Measurements from ENCODE around the genes PCDHB13, PCDHGA8, PCDHGB5 and PCDHGA9.

DNA sequence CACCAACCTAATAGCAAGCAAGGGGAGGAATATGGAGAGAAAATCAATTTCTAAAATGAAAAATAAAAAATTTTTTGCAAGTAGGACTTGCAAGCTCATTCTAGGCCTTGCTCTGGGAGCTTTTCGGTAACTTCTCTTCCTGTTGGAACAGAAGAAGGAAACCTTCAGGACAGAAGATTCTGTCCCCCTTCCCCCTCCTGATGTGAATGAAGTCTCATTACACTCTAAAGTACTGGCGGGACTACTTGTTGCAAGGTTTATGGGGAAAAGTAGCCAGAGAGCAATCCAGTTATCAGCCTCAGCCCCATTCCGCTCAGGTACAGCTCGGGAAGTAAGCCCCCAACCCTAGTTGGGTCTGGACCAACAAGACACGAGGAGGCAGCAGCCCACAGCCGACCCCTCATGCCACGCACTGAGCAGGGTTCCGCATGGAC lies 559 bp upstream of the CYSTM1 start:
- RRBS, 2 experiments = no CpG with 5 or more reads among the region's 8 CpGs
CAGE:
- cytosol, long polyA minus RNA = no peak
- cytosol, long polyA plus RNA = no peak
- long polyA plus RNA = no peak
- nucleus, long polyA minus RNA = no peak
- nucleus, long polyA plus RNA = no peak

DNA sequence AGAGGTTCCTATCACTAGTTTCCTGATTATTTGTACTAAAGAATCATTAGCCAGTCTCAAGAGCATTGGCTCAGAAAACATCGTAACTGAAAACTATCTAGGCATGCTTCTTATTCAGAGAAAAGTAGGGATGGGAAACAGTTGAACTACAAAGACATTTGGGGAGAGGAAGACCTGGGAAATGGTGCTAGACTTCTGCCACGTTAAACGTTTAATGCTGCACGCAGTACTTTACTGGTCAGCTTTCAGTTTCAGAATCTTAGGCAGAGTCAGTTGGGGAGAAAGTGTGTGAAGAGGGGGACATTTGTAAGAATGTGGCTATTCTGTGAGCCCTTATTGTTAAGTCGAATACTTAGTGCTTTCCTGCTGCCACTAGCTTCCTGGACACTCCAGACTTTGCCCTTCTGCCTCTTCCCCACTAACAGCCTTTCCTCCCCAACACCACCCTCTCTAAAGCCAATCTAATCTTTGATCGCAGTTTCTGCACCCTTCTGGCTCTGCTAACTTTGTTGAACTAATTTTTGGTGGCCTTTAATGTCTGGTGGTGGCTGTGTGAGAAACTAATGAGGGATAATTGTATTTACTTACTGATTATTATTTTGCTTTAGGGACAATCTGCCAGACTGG lies 6.0 kb downstream of the CYSTM1 start:
- RRBS, 2 experiments = no CpG with 5 or more reads among the region's 6 CpGs
CAGE:
- cytosol, long polyA minus RNA = no peak
- cytosol, long polyA plus RNA = no peak
- long polyA plus RNA = no peak
- nucleus, long polyA minus RNA = start-site peak on the plus strand centred at position 237 of the sequence, 123 bp wide, 11 reads
- nucleus, long polyA plus RNA = no peak

DNA sequence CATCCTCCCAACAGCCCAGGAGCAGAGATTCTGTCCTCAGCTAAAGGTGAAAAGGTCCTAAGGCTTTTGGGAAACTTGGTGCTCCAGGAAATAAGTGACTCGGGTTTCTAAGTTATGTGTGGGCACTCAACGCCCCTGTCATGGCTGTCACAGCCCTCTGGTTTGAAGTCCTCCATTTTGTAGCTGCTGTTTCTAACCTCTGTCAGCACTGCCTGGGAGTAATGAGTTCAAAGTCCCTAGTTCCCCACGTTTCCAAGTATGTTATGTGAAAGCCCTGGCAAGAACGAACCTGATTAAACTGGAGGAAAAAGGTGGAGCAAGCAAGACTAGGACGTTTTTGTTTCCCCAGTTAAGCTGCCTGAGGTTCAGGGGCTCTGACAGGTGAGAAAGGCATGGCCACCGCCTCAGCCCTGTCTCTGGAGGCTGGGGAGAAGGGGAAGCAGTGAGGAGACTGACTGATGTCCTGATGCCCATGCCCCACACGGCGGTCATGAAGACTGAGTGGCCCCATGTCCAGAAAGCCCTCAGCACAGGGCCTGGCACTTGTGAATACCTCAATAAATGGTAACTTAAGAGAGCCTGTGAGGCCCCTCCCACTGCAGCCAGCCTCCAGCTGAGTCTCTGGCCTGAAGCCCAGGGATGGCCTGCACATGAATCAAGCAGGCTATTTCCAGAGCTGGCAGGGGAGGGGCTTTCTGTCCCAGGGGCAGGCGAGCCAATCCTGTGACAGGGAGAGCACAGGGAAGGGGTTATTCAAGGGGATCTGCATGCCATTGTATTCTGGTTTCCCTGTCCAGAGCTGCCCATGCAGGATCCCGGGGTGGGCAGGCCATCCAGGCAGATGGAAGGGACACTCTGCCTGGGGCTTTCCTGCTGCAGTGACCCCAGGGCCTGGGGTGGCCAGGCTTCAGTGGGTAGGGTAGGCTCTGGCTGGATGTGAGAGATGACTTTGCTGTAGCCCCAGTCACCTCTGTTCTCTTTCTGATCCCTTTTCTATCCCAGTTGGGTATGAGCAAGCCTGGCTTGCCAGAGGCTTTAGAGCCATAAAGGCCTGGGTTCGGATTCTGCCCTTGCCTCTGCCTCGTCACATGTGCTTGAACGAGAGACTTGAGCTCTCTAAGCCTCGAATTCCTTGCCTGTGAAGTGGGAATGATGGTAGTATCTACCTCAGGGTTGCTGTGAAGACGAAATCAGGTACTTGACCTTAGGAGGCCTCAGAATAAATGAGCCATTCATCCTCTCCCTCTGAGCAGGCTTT lies 61.6 kb downstream of the PFDN1 start:
- RRBS, 2 experiments = no CpG with 5 or more reads among the region's 15 CpGs
CAGE:
- cytosol, long polyA minus RNA = no peak
- cytosol, long polyA plus RNA = no peak
- long polyA plus RNA = no peak
- nucleus, long polyA minus RNA = no peak
- nucleus, long polyA plus RNA = no peak

DNA sequence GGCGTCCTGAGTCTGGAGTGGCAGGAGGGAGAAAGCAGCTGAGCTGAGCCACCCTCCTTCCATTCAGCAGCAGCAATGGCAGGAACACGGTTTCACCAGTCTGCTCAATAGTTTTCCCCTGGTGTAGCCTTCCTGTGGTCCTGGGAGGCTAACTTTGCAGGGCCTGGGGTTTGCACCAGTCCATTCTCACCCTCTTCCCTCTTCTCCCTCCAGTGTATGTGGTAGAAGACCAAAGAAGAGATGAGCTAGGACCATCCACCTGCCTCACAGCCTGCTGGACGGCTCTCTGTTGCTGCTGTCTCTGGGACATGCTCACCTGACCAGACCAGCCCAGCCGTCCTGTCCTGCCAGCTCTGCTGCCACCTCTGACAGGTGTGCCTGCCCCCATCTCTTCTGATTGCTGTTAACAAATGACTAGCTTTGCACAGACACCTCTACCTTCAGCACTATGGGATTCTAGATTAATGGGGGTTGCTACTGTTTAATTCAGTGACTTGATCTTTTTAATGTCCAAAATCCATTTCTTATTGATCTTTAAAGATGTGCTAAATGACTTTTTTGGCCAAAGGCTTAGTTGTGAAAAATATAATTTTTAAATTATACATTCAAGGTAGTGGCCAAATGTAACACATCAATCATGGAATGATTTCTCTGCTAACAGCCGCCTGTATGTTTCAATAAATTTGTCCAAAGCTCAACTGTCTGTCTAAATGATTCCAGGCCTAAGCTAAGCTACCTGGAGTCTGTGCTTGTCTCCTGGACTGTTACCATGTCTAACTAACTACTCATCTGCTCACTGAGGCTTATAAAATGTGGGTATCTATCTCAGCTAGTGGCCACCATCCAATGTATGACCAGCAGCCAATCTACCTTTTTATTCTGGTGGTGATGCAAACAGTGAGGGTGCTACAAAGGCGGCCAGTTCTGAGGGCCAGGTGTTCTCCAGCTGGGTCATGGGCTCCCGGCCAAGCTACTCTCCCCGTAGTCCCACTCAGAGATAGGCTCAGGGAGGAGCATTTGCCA lies 59.5 kb downstream of the PFDN1 start:
- RRBS, 2 experiments = no CpG with 5 or more reads among the region's 8 CpGs
CAGE:
- cytosol, long polyA minus RNA = no peak
- cytosol, long polyA plus RNA = no peak
- long polyA plus RNA = start-site peak on the plus strand centred at position 471 of the sequence, 8 bp wide, 626 and 693 reads in 2 replicates; start-site peak on the plus strand centred at position 608 of the sequence, 130 bp wide, 71 and 101 reads in 2 replicates
- nucleus, long polyA minus RNA = no peak
- nucleus, long polyA plus RNA = no peak

- RRBS, 2 experiments = no CpG with 5 or more reads among the region's 6 CpGs
CAGE:
- cytosol, long polyA minus RNA = no peak
- cytosol, long polyA plus RNA = no peak
- long polyA plus RNA = no peak
- nucleus, long polyA minus RNA = no peak
- nucleus, long polyA plus RNA = no peak
Measured at GRCh38 chr5:140344475-140345588, 1.6 kb downstream of the HBEGF start.

- RRBS, 2 experiments = no CpG with 5 or more reads among the region's 22 CpGs
CAGE:
- cytosol, long polyA minus RNA = no peak
- cytosol, long polyA plus RNA = no peak
- long polyA plus RNA = no peak
- nucleus, long polyA minus RNA = no peak
- nucleus, long polyA plus RNA = no peak
Measured at GRCh38 chr5:140363006-140363522, 3.1 kb downstream of the SLC4A9 start.

GRCh38 chr5:140435902-140436420 lies 34.3 kb downstream of the ANKHD1 start:
- RRBS, 2 experiments = no CpG with 5 or more reads among the region's 2 CpGs
CAGE:
- cytosol, long polyA minus RNA = start-site peak on the plus strand at chr5:140436101-140436247, 73 reads
- cytosol, long polyA plus RNA = no peak
- long polyA plus RNA = no peak
- nucleus, long polyA minus RNA = no peak
- nucleus, long polyA plus RNA = no peak

DNA sequence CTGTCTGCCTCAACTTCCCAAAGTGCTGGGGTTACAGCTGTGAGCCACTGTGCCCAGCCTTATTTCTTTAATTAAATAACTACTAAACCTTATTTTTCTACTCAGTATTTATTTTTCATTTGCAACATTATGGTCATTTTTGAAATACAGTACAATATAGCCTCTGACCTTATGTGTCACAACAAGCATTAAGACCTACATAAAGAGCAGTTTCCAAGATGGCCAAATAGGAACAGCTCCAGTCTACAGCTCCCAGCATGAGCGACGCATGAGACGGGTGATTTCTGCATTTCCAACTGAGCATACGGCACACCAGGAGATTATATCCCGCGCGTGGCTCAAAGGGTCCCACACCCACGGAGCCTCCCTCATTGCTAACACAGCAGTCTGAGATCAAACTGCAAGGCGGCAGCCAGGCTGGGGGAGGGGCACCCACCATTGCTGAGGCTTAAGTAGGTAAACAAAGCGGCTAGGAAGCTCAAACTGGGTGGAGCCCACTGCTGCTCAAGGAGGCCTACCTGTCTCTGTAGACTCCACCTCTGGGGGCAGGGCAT lies 50.2 kb downstream of the ANKHD1 start:
- RRBS, 2 experiments = no CpG with 5 or more reads among the region's 10 CpGs
CAGE:
- cytosol, long polyA minus RNA = no peak
- cytosol, long polyA plus RNA = no peak
- long polyA plus RNA = no peak
- nucleus, long polyA minus RNA = no peak
- nucleus, long polyA plus RNA = no peak

DNA sequence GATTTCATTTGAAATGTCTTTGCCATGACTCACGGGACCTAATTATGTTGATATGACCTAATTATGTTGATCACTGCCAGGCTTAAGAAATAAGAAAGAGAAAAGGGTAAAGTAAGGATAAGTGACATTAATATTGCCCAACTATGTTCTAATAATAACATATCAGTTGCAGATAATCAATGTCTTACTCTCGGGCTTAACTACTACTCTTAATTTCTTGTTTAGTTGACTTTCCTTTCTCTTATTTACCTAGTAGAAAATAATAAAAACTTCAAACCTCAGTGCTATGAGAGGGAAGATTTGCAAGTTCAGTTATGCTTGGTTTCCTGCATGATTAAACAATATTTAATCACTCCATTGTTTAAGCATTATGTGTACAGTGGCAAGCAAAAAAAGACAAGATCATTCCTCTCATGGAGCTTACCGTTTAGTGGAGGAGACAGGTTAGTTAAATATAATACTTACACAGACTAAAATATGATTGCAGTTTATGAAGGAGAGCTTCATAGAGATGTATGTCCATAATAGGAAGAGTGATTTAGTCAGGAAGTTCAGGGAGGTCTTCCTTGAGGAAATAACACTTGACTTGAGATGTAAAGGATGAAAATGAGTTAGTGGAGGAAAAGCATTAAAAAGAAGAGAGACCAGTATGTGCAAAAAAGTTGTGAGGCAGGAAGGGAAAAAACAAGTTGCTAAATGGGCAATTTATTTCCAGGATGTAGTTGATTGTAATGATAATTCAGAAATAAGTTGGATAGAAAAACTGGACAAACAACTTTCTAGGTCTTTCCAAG lies 66.8 kb upstream of the EIF4EBP3 start:
- RRBS, 2 experiments = no CpG with 5 or more reads among the region's 3 CpGs
CAGE:
- cytosol, long polyA minus RNA = no peak
- cytosol, long polyA plus RNA = no peak
- long polyA plus RNA = no peak
- nucleus, long polyA minus RNA = no peak
- nucleus, long polyA plus RNA = no peak

DNA sequence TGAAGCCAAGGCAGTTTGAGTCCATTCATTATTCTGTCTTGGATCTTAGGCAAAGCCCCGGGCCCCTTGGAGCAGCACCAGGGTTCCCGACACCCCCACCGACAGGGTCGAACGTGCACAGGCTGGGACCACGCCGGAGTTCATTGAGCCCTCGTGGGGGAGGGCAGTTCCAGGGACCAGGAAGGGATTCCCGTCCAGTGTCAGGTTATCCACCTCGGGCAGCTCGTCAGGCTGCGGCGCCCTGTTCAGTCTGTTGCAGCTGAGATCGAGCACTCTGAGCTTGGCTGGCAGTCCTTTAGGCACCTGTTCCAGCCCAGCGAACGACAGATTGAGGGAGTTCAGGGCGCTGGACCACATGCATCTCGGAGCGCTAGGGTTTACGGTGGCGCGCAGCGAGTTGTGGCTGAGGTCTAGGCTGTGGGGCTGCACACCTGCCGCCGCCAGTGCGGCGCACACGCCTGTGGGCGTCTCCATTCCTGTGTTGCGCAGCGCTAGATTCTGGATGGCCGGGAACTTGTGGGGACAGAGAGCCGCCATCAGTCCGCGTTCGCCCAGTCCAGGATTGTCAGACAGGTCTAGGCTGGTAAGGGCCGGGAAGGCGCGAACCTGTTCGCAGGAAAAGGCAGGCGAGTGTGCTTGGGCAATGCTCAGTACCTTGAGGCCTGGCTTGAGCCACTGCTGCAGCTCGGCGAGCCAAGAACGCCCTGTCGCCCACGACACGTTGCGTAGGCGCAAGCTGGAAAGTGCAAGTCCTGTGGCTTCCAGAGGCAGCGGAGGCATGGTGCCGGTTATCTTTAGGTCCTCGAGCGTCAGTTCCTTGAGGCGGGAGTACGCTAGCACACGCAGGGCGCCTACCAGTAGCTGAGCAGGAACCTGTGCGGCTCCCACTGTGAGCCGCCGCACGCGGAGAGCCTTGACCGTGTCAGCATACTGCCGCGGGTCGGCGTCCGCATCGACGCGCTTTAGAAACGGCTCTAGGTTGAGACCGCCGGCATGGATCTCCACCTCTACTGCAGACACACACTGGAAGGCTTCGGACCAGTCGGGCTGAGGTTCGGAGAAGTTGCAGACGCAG lies 827 bp downstream of the CD14 start:
- RRBS, 2 experiments = 95 to 96% methylated on average over 8 to 9 of the region's 78 CpGs
CAGE:
- cytosol, long polyA minus RNA = no peak
- cytosol, long polyA plus RNA = no peak
- long polyA plus RNA = no peak
- nucleus, long polyA minus RNA = no peak
- nucleus, long polyA plus RNA = no peak

DNA sequence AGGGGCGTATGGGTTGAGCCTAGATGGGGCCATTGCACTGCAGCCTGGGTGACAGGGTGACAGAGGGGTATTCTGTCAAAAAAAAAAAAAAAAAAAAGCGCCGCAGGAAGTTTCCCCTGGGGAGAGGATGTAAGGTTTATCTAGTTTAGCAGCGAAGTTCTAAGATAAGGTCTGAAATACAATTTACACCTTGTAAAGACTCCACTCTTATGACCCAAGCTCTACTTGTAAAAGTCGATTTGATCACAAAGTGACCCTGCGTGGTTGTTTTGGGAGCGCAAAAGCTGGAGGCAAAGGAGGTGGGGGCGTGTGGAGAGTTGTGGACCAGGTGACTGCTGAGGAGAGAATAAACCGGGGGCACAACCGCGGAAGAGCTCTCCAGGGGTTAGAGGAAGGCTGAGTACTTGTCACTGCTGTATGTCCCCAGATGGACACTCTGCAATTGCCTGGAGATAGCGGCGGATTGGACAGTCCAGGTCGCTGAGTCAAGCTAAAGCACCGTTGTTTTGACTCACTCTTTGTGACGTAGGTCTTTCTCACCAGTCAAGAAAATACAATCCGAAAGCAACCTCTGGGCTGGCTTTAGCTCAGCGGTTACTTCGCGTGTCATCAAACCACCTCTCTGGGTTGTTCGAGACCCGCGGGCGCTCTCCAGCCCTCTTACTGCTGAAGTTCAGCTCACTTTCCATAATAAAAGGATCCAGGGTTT lies 25.5 kb downstream of the ZMAT2 start:
- RRBS, 2 experiments = no CpG with 5 or more reads among the region's 24 CpGs
CAGE:
- cytosol, long polyA minus RNA = no peak
- cytosol, long polyA plus RNA = no peak
- long polyA plus RNA = no peak
- nucleus, long polyA minus RNA = no peak
- nucleus, long polyA plus RNA = no peak

DNA sequence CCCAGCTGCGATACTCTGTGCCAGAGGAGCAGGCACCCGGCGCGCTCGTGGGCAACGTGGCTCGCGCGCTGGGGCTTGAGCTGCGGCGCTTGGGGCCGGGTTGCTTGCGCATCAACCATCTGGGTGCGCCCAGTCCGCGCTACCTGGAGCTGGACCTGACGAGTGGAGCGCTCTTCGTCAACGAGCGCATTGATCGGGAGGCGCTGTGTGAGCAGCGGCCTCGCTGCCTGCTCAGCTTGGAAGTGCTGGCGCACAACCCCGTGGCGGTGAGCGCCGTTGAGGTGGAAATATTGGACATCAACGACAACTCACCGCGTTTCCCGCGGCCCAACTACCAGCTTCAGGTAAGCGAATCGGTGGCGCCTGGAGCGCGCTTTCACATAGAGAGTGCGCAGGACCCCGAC lies 617 bp downstream of the PCDHAC2 start:
- RRBS, 2 experiments = 39% methylated on average over 11 to 12 of the region's 42 CpGs
CAGE:
- cytosol, long polyA minus RNA = no peak
- cytosol, long polyA plus RNA = no peak
- long polyA plus RNA = no peak
- nucleus, long polyA minus RNA = no peak
- nucleus, long polyA plus RNA = no peak

DNA sequence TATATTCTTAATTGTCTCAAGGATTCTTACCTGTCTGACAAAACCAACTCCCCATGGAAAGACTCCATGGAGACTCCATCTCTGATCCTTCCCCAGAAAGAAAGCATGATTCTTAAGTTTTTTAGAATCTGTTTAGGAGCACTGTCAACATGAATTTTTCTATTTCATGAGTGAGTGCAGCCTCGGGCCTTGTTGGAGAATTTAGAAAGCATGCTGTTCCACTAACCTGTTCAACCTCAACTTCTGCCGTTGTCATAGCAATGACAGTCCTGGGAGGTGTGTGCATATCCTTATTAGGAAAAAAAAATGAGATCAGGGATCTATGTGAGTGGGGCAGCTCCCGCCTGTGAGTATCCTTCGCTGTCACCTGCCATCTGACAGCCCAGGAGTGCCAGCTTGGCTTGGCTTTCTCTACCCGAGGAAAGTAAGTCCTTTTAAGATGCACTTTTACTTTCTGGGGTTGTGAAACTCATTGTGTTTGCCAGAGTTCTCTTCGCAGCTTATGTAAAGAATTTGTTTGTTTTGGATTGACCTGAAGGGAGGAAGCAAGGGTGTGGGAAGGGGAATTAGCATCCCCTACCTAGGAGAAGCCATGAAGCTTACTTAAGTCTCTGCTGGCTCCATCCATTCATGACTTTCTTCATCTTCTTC lies 21.8 kb downstream of the PCDHAC2 start:
- RRBS, 2 experiments = no CpG with 5 or more reads among the region's 6 CpGs
CAGE:
- cytosol, long polyA minus RNA = no peak
- cytosol, long polyA plus RNA = no peak
- long polyA plus RNA = no peak
- nucleus, long polyA minus RNA = no peak
- nucleus, long polyA plus RNA = no peak

DNA sequence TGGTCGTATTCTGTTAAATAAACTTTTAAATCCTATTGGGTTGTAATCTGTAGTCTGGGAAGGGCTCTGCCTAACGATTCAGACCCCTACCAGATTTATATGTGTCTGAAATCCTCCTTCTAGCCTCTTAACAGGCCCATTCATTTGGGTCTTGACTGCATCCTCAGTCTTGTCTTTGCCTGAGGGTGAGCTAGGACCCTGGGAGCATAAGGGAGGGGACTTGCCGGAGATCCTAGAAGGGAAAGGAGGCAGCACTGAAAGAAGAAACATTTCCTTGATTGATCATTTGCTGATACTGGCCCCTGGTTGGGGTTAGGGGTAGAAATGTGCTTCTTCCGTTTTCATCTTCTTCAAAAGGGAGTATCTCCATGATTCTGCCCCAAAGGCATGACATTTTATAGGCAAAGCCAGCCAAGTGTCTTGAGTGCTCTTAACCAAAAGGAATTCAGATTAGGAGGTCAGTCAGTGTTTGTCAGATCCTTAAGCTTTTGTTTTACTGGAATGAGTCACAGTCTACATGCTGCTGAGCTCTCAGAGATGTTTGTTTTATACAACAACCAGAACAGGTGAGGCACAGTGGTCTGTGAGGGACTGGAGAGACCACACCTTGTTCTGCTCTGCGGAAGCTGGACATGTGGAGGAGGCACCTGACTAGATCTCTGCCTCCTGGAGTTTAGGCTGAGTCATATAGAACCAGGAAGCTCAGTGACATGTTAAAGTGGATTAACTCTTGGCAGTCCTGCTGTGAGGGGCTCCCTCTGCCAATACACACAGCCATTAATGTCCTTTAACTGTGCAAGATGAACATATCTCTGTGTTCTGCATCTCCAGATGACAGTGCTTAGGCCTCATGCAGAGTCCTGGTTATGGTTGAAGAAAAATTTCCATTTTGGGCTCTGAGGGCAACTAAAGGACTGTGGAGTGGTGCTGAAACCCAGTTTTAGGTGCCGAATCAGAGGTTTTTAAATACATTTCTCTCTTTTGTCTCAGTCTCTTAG lies 37.8 kb downstream of the PCDHAC2 start:
- RRBS, 2 experiments = no CpG with 5 or more reads among the region's 6 CpGs
CAGE:
- cytosol, long polyA minus RNA = no peak
- cytosol, long polyA plus RNA = no peak
- long polyA plus RNA = no peak
- nucleus, long polyA minus RNA = no peak
- nucleus, long polyA plus RNA = no peak

DNA sequence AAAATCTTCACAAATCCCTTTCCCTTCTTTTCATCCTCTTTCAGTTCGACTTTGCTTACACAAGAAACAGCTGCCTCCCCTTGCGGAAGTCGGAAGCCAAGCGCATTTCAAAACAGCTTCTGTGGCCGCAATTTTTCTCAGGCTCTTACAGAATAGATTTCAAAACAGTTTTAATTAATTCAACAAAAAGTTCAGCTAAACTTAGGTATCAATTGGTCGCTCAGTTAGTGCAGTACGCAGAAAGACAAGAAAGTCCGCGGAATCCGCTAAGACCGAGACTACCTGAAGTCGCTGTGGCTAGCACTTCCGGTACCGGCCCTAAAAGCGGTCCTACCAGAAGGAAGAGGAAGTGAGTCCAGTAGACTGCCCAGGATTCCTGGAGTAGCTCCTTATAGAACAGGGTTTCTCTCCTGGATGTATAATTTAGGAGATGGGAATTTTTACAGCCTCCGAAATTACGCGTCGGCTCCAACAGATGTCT lies 16.7 kb upstream of the PCDHB2 start:
- RRBS, 2 experiments = no CpG with 5 or more reads among the region's 19 CpGs
CAGE:
- cytosol, long polyA minus RNA = no peak
- cytosol, long polyA plus RNA = no peak
- long polyA plus RNA = no peak
- nucleus, long polyA minus RNA = no peak
- nucleus, long polyA plus RNA = no peak

DNA sequence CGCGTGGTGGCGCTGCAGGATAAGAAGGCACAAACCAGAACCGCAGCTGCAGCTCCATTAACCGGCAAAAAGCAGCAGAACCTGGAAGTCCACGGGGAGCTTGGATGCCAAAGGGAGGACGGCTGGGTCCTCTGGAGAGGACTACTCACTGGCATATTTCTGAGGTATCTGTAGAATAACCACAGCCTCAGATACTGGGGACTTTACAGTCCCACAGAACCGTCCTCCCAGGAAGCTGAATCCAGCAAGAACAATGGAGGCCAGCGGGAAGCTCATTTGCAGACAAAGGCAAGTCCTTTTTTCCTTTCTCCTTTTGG lies at the start of gene PCDHB13:
TSS of gene PCDHB13 (plus strand) at position 49 of the 317 bp plus-strand sequence.
- RRBS, 2 experiments = no CpG with 5 or more reads among the region's 9 CpGs
CAGE:
- cytosol, long polyA minus RNA = no peak
- cytosol, long polyA plus RNA = no peak
- long polyA plus RNA = no peak
- nucleus, long polyA minus RNA = no peak
- nucleus, long polyA plus RNA = no peak

DNA sequence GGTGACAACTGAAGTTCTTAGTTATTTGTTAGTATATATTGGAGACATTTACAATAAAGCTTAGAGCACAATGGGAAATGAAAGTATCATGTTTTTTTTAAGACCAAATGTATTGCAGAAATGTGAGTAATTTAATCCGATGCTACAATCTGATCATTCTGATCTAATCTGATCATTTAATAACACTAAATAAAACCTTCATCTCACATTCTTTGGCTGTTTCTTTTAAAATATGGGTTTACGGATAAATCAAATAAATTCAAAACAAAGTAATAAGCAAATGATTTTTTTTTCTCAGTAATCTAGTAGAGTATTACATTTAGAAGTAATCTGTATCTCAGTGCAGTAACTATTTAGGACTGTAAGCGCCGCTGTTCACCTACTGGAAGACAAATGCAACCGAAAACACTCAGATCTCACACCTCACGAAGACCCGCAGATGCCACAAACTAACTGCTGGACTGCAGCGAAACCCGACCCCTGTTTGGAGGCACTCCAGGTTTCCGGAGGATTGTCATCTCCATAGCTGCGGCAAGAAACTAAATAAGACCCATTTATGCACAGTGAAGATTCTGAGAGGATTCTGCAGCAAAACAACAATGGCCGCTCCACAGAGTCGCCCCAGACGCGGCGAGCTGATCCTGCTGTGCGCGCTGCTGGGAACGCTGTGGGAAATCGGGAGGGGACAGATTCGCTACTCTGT lies at the start of gene PCDHGA8:
TSS of gene PCDHGA8 (plus strand) at position 419 of the 703 bp plus-strand sequence.
- RRBS, 2 experiments = no CpG with 5 or more reads among the region's 21 CpGs
CAGE:
- cytosol, long polyA minus RNA = no peak
- cytosol, long polyA plus RNA = no peak
- long polyA plus RNA = no peak
- nucleus, long polyA minus RNA = no peak
- nucleus, long polyA plus RNA = no peak

- RRBS, 2 experiments = no CpG with 5 or more reads among the region's 18 CpGs
CAGE:
- cytosol, long polyA minus RNA = no peak
- cytosol, long polyA plus RNA = no peak
- long polyA plus RNA = no peak
- nucleus, long polyA minus RNA = no peak
- nucleus, long polyA plus RNA = no peak
Measured at GRCh38 chr5:141397548-141398067, at the start of gene PCDHGB5. TSS of gene PCDHGB5 (plus strand) at chr5:141397947.

- RRBS, 2 experiments = no CpG with 5 or more reads among the region's 37 CpGs
CAGE:
- cytosol, long polyA minus RNA = no peak
- cytosol, long polyA plus RNA = no peak
- long polyA plus RNA = no peak
- nucleus, long polyA minus RNA = no peak
- nucleus, long polyA plus RNA = no peak
Measured at GRCh38 chr5:141402625-141403426, at the start of gene PCDHGA9. TSS of gene PCDHGA9 (plus strand) at chr5:141402778.

DNA sequence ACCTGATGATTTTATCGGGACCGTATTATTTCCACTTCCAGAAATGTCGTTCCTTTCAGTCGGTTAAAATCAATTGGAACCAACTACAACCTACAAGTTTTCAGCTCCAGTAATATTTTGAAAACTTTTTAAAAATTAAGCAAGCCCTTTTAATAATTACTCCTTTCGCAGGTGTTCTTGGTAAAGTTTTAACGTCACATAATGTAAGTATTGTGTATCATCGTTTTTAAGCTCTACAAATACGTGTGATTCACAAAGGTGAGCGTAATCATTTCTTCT lies 247 bp upstream of the PCDHGA11 start:
- RRBS, 2 experiments = no CpG with 5 or more reads among the region's 9 CpGs
CAGE:
- cytosol, long polyA minus RNA = no peak
- cytosol, long polyA plus RNA = no peak
- long polyA plus RNA = no peak
- nucleus, long polyA minus RNA = no peak
- nucleus, long polyA plus RNA = no peak

Measured in HepG2 (cell line).